T-cell (primary cell): ENCODE measurements around a stretch of chr12.

GRCh38 chr12:168680-169196, 45.2 kb downstream of the SLC6A12 start:
- PRO-cap, 7 experiments: no peak in any of the 7 experiments

- PRO-cap, 7 experiments: no peak in any of the 7 experiments
Observed at GRCh38 chr12:212209-212519, 1.8 kb downstream of the SLC6A12 start.

DNA sequence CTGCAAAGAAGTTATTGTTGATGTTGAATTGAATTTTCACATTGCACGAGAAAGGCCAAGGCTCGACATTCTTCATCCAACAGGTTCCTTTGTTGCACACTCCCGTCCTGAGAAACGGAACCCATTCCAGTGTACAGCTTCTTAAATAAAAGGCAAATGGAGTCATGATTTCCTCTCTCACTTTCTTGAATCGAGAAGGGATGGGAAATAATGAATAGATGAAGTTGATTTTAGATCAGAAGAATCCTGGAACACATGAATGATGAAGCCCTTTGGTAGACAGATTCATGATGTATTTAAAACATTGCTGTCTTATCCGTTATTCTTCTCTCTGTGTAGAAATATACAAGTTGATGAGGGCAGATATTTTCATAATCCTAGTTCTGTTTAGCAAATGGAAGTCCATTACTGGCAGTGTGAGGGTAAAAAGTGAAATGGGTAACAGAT, 17.7 kb downstream of the B4GALNT3 start:
- PRO-cap, 7 experiments: no peak in any of the 7 experiments

DNA sequence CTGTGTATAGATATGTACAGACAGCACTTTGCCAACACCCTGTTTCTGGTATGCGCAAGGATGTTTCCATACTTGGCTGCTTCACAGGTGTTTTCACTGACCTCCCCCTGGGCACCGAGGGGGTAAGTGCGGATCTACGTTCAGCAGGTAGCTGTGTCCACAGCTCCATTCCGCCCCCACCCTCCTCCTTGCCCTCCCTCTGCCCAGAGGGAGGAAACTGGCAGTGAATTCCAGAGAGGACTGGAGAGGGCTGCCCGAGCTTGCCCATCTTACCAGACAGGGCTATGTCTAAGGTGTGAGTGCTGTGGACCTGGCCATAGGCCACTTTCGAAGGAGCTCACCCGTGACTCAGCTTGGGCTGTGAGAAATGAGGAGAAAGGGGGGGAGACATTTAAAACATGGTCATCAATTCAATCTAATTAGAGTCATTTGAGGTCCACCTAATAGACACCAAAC, 65.1 kb downstream of the NINJ2 start:
- PRO-cap, 7 experiments: no peak in any of the 7 experiments

DNA sequence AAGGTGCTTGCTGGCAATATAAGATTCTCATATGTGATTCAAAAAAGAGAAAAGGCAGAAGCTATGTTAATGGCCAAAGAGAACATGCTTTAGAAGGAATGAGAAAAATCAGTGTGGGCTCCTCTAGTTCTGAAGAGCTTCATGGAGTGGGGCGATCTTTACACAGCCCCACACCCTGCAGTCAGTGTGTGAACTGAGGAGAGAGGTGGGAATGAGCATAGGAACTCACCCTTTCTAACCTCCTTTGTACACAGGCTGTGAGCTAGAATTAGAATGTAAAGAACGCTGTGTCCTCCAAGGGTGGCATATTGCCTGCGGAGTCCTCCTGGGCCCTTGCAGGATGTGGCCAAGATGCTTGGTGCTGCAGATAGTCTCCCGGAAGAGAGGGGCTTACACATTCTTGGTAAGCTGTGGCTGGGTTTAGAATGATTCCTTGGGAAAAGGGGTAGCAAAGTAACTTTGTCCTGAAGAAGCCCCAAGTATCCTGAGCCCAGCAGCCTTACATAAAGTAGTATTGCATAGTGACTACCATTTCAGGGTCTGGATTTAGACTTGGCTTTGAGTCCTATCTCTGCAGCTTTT, 43.9 kb downstream of the NINJ2 start:
- PRO-cap, 7 experiments: no peak in any of the 7 experiments

DNA sequence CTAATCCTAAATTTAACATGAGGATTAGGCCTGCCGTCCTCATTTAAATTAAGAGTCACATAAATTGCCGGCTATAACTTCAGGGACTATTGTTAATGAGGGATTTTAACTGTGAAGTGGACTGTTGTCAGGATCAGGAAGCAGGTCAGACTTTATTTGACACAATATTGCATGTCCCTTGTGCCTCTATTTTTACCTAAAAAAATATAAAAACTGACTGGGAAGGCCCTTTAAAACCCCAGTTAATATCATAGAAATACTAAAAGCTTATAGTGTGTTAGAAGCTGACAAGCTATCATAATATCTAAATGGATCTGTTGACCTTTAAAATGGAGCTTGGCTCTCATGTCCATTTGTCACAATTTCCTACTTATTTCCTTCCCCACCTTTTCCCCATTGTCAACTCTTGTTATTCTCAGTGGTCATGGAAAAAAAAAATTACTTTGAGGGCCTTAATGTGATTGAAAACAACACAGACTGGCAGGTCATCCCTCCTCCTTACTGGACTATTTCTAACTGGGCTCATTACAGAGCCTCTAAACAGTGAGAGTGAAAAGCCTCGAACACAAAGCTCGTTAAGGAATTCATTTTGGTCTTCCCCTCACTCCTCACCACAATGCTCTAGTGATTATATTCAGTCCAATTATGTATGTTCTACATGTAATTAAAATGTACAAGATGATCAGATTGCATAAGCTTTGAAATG, 13.7 kb upstream of the WNK1 start:
- PRO-cap, 7 experiments: no peak in any of the 7 experiments

DNA sequence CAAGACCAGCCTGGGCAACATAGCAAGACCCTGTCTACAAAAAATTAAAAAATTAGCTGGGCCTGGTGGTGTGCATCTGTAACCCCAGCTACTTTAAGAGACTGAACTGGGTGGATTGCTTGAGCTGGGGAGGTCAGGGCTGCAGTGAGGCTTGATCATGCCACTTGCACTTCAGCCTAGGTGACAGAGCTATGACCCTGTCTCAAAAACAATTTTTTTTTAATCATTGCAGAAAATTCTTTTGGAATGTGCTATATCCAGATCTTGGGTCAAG, 12.9 kb downstream of the WNK1 start:
- PRO-cap, 7 experiments: peak in 1 of 7 experiments; most common plus-strand start position 102 of the sequence (in 1)

- PRO-cap, 7 experiments: no peak in any of the 7 experiments
Observed at GRCh38 chr12:818137-818571, 65.8 kb downstream of the WNK1 start.

DNA sequence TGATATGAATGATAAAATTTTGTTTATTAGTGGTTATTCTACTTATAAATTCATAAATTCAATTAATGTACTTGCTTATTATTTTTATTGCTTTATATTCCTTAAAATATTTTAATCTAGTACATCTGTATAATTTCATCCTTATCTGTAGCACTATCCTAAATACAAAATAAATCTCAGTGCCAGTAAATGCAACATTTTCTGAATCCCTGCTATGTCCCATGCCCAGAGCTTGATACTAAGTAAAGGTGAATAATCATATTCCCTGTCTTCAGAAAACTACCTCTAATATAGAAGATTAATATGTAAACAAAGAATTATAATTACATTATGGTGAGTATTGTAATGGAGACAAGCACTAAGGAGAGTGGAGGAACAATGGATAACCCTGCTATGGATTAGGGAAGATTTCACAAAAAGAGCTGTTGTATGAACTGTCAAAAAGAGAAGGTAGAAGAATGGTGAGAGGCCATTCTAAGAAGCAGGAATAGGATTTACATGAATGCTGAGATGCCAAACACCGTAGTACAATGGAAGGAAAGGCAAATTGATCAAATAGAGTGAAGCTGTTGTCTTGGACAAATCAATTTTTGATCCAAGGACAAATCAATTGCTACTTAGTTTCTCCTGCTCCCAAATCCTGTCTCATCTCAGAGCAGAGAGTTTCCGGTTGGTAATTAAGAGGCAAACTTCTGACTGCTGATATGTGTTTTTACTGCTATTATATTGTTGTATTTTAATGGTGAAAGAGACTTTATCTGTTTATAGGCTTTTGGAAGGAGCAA, 81.5 kb downstream of the WNK1 start:
- PRO-cap, 7 experiments: no peak in any of the 7 experiments

- PRO-cap, 7 experiments: no peak in any of the 7 experiments
Observed at GRCh38 chr12:883247-883702, 66.2 kb downstream of the RAD52 start.

DNA sequence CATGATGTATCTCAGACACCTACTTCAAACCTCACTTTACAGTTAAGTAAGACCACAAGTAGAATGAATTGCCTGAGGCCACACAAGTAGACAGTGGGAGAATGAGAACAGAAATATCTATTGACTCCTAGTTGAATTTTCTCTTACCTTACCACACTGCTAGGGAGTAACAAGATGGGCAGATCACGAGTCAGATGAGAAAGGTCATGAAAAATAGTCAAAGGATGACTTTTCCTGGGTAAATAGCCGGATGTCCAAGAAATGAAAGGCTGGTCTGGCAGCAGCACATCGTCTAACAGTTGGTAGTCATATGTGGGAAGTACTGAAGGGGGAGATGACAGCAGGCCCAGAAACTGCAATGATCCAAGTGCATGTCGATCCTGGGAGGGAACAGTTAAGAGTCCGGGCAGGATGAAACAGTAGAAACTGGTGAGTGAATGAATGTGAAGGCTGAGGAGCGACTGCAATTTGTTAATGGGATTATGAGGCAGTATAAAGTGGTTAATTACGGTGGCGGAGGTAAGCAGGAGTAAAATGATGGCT, 1.3 kb upstream of the ERC1 start:
- PRO-cap, 7 experiments: no peak in any of the 7 experiments

GRCh38 chr12:1590254-1590960, 4.0 kb downstream of the FBXL14 start:
- PRO-cap, 7 experiments: no peak in any of the 7 experiments

DNA sequence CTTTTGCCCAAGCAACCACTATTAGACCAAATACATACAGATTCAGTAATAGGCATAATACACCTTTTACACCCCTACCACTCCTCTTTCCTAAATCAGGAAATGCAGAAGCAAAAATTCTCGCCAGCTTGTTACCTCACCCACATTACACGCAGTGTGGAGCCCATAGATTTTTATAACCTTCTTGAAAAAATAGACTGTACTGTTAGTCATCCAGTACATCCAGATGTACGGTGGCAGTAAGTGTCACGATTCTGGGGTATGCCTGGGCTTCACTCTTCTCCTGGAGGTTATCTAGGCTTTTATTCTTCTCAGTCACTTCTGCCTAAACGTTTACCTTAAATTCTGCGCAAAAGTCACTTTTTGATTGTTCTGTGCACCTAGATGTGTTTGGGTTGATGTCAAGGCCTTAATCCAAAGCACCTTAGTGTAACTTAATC, 1.7 kb upstream of the FBXL14 start:
- PRO-cap, 7 experiments: no peak in any of the 7 experiments

GRCh38 chr12:1797118-1797965, 23.0 kb upstream of the LRTM2 start:
- PRO-cap, 7 experiments: peak in 7 of 7 experiments; most common plus-strand start chr12:1797354 (in 7); most common minus-strand start chr12:1797317 (in 5)

GRCh38 chr12:1804398-1804915, 15.9 kb upstream of the LRTM2 start:
- PRO-cap, 7 experiments: peak in 7 of 7 experiments; most common plus-strand start chr12:1804704 (in 7)

- PRO-cap, 7 experiments: no peak in any of the 7 experiments
Observed at GRCh38 chr12:1812538-1813362, 7.6 kb upstream of the LRTM2 start.

- PRO-cap, 7 experiments: no peak in any of the 7 experiments
Observed at GRCh38 chr12:1932059-1933061, 13.9 kb upstream of the CACNA2D4 start.

GRCh38 chr12:1939325-1939625, 20.8 kb upstream of the CACNA2D4 start:
- PRO-cap, 7 experiments: no peak in any of the 7 experiments

DNA sequence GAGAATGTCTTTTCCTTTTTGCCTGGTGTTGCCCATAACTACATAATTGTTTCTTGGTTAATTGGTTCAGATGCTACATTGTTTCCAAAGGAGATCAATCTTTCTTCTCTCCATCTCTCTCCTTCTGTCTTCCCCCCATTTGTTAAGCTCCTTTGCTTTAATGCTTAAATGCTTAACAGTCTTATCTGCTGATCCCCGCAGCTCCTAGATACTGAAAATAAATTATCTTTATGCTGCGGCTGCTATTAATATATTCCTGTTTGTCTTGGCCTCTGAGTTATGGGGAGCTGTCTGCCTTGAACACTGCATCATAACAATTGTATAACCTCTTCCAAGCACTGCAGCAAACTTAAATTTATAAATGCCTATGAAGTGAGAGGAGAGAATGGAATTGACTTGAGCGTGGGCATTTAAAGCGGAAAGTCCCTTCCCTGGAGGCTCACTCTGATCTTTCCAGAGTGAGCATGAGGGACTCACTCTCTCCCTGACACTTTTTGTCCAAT, 23.0 kb upstream of the DCP1B start:
- PRO-cap, 7 experiments: no peak in any of the 7 experiments

GRCh38 chr12:2156500-2157216, 103.9 kb downstream of the CACNA1C start:
- PRO-cap, 7 experiments: no peak in any of the 7 experiments